HTR-8/SVneo (cell line): ENCODE measurements around a stretch of chr10.

GRCh38 chr10:1552275-1552629 is 185.1 kb downstream of the ADARB2 start:
- RRBS = 2% methylated on average over 2 of the region's 7 CpGs

- RRBS = 37% methylated on average over 3 of the region's 13 CpGs
These were observed 81.6 kb upstream of the PFKP start for GRCh38 chr10:2985621-2986288.

- RRBS = no CpG with 5 or more reads among the region's 7 CpGs
These were observed 41.5 kb downstream of the PITRM1 start for GRCh38 chr10:3130895-3131613.

- RRBS = no CpG with 5 or more reads among the region's 7 CpGs
These were observed 987 bp upstream of the PITRM1 start for GRCh38 chr10:3173690-3173847.

- RRBS = no CpG with 5 or more reads among the region's 9 CpGs
These were observed 120.0 kb upstream of the PITRM1 start for GRCh38 chr10:3292552-3293054.

- RRBS = no CpG with 5 or more reads among the region's 17 CpGs
These were observed 284.7 kb downstream of the KLF6 start for GRCh38 chr10:3500129-3500914.

- RRBS = no CpG with 5 or more reads among the region's 3 CpGs
These were observed 42.7 kb downstream of the KLF6 start for GRCh38 chr10:3742322-3742751.

DNA sequence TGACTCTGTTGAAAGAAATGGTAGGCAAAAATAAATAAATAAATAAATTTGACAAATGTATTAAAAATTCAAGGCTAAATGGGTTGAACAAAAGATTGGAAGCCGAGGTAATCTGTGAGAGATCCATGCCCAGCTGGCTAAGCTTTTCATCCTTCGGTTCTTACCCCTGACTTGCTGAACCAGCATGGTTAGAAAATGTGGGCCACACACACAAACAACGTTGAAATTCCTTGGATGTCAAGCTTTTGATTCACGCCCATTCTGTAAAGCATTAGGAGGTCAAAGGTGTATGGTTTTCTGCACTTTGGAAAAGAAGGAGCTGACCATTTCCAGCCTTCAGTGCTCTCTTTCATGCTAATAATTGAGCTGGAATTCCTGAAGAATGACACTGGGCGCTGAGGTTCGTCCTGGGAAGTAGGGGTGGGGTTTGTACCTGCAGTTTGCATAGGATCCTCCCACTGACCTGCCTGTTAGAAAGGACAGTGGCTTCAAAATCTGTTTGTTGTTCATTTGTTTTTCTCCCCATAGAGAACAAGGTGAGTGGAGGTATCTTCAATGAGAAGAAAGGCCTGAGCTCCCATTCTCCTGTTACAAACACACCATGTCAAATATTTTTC is 23.1 kb downstream of the KLF6 start:
- RRBS = no CpG with 5 or more reads among the region's 6 CpGs

DNA sequence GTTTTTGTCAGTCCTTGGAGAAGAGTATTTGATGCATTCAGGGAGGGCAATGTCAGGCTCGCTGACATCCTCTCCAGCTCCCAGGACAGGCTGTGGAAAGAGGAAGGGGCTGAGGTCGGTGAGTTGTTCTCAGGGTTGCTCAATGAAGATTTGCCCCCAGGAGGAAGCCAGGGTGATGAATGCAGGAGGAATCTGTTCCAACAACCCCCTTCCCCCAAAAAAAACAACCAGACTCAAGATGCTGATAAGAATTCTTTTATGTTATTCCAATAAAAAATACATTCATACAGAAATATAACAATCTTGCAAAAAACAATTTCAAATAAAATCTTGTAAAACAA is 8.7 kb downstream of the KLF6 start:
- RRBS = no CpG with 5 or more reads among the region's 2 CpGs

- RRBS = no CpG with 5 or more reads among the region's 17 CpGs
These were observed 6.0 kb downstream of the KLF6 start for GRCh38 chr10:3778732-3779659.

DNA sequence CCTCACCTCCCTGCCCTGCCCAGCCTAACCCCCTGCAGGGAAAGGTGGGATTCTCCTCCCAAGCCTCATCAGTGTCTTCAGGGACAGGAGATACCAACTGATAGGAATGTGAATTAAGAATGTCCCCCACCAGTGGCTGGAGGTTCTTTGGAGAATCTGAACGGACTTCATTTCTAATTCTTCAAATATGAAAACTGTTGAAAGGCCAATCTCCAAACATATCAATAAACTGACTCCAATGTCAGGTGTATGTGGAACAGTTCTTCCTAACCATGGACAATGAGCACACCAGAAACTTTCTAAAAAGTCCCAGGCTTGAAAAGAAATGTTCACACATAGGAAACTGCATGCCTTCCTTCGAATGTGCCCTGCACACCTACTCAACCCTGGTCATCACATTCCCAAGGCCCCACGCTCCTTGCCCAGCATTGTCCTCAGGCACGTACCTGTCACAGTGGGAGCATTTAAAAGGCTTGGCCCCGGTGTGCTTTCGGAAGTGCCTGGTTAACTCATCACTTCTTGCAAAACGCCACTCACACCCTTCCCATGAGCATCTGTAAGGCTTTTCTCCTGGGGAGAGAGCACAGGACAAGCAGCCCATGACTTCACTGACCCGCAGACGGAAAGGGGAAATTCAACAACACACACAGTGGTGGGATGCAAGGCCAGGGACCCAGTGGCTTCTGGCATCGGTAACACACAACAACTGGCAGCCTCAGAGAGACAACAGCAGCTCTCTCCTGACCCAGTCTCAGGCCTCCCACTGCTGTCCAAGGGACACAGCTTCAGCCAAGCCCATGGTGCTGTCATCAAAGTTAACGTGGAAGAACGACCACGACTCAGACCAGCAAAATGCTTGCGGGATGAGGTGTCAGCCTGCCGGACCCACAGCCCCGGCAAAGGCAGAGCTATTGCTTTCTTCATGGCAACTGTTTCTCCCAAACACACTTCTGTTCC is 5.1 kb downstream of the KLF6 start:
- RRBS = no CpG with 5 or more reads among the region's 16 CpGs

DNA sequence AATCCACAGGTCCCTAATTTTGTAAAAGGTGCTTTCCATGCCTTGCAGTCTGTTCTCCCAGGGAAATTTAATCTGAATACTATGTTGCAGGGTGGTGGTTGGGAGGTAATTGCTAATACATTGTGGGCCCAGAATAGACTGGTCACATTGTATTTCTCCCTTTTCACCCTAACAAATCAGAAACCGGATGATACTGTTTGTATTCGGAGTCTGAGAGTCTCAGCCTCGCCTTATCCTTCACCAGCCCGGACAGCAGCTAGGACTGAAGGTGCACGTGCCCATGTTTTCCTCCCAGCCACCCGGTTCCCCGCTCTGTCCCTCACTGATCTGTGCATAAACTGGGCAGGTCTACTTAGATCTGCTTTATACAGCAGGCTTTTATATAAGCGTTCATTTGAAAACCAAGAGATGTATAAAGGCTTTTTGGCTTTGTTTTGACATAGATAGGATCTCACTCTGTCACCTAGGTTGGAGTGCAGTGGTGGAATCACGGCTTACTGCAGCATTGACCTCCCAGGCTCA is 69.1 kb upstream of the KLF6 start:
- RRBS = 98% methylated on average over 5 of the region's 9 CpGs

DNA sequence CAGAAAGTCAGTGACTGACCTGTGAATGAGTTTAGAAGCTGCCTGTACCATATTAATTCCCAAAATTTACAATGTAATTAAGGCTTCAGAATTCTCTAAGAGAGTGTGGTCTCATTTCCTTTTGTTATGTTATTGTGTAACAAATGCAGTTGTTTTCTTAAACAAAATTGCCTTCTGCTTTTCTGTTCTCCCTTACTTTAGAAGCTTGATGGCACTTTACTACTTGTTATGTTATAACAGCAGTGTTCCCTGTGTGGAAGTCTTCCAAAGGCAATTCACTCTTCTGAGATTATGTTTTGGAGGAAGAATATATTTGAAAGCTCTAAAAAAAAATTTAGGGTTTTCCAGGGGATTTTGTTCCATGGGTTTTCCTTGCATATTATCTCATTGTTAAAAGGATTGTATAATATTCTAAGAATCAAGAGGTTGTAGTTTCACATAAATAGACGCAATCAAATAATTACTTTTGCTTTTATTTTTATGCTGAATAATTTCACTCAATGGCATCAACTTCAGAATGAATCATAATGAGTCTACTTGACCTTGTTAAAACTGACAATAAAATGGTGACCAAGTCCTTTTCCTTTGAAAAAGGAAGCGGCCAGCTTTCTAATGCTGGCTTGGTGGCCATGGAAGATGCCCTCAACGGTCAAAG is 92.2 kb upstream of the KLF6 start:
- RRBS = no CpG with 5 or more reads among the region's 3 CpGs

GRCh38 chr10:3886519-3887630 is 101.9 kb upstream of the KLF6 start:
- RRBS = 1% methylated on average over 3 of the region's 17 CpGs

- RRBS = no CpG with 5 or more reads among the region's 5 CpGs
These were observed 258.9 kb upstream of the KLF6 start for GRCh38 chr10:4043829-4044304.

DNA sequence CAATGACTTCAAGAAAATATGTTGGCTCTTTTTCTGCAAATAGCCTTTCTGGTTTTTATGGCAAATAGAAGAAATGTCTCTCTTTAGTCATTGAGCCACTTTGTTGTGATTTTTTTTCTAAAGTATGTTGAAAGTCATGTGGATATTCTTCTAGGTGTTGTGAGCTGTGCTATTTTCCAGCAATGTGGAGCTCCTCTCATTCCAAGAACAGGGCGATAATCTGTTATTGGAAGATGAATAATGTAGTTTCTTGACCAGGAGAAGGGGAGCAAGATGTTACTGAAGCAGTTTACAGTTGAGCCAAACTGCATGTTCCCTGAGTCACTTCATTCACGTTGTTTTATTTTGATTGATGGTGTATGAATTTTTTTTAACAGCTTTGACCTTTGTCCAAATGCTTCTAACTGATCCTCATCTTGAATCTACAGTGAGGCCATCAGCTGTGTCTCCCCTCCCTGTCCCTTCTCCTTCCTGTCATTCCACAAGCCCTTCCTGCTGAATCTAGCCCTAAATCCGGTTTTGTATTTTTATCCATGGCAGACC is 277.0 kb upstream of the KLF6 start:
- RRBS = no CpG with 5 or more reads among the region's 3 CpGs

DNA sequence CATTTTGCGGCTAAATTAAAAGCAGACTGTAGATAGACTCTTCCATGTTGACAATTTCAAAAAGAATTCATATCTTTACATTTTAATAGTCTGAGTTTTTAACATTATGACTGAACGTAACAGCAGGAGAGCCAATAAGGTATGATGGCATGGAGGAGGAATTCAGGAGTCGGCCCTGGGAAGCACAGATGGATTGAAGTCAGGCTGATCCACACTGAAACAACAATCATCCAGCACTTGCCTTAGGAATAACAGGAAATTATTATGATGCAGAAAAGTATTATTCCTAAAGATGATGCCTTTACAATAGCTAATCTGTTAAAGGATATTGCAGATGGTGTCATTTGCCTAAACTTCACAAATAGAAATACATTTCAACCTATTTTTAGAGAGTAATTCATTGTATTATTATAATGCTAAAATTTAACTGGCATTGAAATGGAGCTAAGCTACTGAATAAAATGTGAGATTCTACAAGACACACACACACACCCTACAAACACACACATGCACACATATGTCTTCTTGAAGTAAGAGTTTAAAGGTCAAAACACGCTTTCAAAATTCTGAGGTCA is 456.0 kb upstream of the KLF6 start:
- RRBS = no CpG with 5 or more reads among the region's 4 CpGs

GRCh38 chr10:4498691-4499435 is 327.1 kb upstream of the AKR1E2 start:
- RRBS = no CpG with 5 or more reads among the region's 8 CpGs

GRCh38 chr10:4685533-4686000 is 140.4 kb upstream of the AKR1E2 start:
- RRBS = no CpG with 5 or more reads among the region's 3 CpGs

GRCh38 chr10:4763935-4764309 is 62.1 kb upstream of the AKR1E2 start:
- RRBS = no CpG with 5 or more reads among the region's 1 CpG